ENCODE measurements around a stretch of chr20.

DNA sequence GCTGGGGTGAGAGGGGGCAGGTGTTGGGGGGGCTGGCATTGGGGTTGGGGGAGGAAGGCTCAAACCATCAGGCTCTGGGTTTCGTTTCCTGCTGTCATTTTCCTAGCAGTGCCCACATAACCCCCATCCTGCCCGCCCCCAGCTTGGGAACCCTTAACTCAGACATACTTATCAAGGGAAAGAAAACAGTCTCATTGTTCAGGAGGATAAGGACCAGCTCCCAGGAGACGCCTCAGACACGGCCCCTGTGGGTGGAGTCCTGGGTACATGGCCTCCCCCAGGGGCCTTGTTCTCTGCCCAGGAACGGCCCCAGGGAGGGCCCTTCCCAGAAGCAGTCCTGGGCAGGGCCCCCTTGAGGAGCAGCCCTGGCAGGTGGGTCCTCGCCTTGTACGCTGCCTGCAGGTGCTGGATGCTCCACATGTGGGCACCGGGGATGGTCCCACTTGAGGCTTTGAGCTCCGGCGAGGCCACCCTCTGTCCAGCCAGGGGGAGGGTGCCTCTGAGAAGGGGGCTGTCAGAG lies 4.5 kb upstream of the GATA5 start:
- RRBS: no CpG with 5 or more reads among the region's 10 CpGs

GRCh38 chr20:62553646-62554244 lies 78.0 kb upstream of the GATA5 start:
- RRBS: 51% methylated on average over 2 of the region's 14 CpGs

DNA sequence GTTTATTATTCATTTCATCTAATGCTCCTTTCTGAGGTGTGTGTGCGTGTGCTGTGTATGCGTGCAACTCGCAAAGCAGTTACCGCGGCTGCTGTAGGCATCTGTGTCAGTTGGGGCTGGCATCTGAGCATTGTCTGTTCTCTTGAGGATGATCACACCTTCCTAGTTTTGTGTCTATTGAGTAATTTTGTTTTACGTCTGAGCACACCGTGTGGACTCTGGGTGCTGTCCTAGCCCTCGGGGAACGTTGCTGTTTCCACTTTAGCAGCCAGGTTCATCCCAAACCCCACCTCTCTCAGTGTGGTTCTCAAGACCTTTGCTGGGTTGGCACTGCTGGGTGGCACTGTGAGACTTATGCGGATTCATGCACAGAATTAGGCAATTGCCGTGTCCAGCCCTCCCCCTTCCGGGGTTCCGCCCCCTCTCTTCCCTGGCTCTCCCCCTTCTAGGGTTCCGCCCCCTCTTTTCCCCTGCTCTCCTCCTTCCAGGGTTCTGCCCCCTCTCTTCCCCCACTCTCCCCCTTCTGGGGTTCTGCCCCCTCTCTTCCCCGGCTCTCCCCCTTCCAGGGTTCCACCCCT lies 39.9 kb upstream of the SLCO4A1 start:
- RRBS: 29% methylated on average over 1 of the region's 15 CpGs

DNA sequence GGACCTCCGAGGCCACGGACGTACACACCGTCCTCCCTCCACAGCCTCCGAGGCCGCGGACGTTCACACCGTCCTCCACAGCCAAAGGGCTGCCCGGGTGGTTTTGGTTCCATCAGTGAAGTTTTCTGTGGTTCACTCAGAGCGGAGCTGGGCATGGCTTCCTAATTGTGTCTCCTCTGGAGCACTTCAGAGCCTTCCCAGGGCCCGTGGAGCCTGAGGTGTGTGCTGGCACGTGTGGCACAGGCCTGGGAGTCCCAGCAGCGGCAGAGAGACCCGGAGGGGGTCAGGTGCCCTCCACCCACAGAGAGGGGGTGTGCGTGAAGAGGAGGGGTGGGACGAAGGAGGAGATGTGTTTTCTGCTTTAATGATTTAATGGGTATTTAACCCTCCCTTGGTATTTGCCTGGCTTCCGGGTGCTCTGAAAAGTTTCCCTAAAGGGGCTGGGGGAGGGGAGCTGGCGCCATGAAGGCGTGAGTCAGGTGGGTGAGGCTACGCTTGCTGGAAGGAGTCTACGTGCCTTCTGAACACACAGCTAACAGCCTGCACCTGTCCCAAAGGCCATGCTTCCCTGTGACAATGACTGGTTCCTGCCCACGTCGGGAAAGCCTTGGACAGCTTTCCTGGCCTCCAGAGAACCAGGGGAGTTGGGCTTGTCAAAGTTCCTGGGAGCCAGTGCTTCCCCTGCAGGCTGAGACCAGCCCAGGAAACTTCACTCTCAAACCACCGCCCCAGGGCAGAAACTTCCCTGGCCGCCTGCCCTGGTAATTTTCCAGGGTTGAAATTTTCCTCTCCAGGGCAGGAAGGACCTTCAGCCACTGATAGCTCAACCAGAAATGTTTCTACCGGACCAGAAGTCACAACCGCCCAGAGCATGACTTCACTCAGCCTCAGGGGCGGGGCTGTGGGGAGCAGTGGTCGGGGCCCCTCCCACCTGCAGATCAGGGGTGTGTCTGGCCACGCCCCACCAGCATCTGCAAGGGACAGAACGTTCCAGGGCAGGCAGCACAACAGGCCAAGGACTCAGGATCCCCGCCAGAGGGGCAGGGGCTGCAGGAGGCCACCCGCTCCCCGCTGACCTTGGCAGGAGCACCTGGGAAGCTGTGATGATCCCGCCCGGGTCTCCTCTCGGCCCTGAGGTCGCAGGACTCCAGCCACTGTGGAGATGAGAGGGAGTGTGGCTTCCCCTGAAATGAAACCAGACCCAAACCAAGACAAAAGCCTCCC lies 18.7 kb upstream of the SLCO4A1 start:
- RRBS: no CpG with 5 or more reads among the region's 39 CpGs

DNA sequence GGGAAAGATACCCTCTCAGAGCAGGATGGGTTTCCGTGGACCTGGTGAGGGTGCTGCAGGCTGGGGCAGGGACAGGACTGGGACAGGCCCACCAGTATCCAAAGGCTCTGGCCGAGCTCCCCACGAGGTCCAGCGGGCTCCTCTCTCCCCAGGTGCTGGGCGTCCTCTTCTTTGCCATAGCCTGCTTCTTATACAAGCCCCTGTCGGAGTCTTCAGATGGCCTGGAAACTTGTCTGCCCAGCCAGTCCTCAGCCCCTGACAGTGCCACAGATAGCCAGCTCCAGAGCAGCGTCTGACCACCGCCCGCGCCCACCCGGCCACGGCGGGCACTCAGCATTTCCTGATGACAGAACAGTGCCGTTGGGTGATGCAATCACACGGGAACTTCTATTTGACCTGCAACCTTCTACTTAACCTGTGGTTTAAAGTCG lies 29.3 kb downstream of the SLCO4A1 start:
- RRBS: no CpG with 5 or more reads among the region's 16 CpGs

DNA sequence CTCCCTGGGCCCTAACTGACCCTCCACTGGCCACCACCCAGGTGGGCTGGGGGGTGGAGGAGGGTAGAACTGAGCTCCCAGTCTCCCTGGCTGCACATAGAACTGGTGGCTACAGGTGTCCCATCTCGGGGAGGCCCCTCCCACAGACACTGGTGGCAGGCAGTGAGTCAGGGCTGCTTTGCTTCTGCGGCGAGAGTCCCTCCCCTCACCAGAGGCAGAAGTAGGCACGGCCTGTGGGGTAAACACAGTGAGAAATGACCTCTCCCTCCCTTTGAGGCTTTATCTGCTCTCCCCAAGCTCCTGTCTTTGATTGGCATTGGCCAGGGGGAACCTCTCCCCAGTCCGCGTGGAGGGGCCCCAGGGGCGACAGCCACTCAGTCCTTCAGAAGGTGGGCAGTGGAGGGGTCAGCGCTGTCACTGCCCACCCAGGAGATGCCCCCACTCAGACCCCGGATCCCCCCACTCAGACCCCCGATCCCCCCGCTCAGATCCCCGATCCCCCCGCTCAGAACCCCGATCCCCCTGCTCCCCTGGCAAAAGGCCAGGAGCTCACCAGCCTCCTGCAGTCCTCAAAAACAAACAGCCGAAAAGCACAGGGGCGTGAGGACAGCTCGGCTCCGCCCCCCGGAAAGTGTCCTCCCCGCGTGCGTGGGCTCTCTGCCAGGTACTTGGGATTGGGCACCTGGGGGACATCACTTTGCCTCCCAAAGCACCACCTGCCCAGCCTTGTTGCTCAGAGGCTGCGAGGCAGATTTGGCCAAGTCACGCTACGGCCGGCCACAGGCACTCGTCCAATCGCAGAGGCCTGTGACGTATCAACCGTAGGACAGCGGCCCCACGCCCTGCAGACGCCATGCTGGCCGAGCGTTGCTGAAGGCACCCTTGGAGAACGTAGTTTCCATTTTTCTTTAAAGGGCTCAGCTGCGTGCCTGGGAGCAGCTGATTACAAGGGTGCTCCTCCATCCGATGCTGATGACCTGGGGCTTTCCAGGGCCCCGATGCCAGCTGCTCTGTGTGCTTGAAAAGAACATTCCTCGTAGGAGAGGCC lies 2.8 kb downstream of the NTSR1 start:
- RRBS: no CpG with 5 or more reads among the region's 40 CpGs

- RRBS: no CpG with 5 or more reads among the region's 7 CpGs
Measured at GRCh38 chr20:62791415-62791768, 4.9 kb upstream of the MRGBP start.

GRCh38 chr20:62824909-62825451 lies 8.1 kb downstream of the COL9A3 start:
- RRBS: no CpG with 5 or more reads among the region's 25 CpGs

DNA sequence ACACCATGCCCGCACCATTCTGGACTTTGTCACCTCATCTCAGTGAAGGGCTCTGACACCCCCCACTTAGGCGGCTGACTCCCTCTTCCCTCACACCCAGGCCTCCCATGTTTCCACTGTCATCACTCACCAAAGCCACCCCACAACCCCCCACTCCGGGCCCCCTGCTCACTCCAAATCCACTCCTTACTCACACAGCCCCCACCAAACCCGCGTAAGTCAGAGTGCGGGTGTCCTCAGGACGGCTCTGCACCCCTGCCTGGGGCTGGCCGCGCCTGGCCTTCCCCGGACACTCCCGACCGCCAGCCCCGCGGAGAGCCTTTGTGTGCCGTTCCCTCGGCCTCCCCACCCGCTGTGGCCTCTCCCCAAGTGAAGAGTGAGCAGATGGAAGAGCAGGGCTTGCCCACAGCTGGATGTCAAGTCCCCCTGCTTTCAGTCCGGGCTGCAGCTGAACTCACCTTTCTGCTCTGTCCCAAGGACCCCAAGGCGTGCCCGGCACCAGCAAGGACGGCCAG lies 21.5 kb downstream of the TCFL5 start:
- RRBS: 47% methylated on average over 3 of the region's 21 CpGs

DNA sequence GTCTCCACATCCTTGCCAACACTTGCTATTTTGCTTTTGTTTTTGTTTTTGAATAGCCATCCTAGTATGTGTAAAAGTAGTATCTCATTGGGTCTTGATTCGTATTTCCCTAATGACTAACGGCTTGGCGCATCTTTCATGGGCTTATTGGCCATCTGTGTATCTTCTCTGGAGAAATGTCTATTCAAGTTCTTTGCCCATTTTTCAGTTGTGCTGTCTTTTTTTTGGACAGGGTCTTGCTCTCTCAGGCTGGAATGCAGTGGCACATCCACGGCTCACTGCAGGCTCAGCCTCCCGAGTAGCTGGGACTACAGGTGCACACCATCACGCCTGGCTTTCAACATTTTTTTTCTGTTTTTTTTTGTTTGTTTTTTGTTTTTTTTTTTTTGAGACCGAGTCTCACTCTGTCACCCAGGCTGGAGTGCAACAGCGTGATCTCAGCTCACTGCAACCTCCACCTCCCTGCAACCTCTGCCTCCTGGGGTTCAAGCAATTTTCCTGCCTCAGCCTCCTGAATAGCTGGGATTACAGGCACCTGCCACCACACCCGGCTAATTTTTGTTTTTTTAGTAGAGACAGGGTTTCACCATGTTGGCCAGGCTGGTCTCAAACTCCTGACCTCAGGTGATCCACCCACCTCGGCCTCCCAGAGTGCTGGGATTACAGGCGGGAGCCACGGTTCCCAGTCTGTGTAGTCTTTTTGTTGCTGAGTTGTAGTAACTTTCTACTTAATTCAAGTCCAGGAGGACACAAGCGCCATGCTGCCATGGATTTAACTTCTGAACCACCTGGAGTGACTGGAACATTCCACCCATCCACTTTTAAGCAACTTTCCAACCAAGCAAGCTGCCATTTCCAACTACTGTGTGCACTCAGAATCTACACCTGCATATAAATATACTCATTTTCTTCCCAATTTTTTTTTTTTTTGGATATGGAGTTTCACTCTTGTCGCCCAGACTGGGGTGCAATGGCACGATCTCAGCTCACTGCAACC lies 17.1 kb downstream of the TCFL5 start:
- RRBS: no CpG with 5 or more reads among the region's 15 CpGs

GRCh38 chr20:62901262-62901868 lies 24.9 kb downstream of the DIDO1 start:
- RRBS: no CpG with 5 or more reads among the region's 8 CpGs

DNA sequence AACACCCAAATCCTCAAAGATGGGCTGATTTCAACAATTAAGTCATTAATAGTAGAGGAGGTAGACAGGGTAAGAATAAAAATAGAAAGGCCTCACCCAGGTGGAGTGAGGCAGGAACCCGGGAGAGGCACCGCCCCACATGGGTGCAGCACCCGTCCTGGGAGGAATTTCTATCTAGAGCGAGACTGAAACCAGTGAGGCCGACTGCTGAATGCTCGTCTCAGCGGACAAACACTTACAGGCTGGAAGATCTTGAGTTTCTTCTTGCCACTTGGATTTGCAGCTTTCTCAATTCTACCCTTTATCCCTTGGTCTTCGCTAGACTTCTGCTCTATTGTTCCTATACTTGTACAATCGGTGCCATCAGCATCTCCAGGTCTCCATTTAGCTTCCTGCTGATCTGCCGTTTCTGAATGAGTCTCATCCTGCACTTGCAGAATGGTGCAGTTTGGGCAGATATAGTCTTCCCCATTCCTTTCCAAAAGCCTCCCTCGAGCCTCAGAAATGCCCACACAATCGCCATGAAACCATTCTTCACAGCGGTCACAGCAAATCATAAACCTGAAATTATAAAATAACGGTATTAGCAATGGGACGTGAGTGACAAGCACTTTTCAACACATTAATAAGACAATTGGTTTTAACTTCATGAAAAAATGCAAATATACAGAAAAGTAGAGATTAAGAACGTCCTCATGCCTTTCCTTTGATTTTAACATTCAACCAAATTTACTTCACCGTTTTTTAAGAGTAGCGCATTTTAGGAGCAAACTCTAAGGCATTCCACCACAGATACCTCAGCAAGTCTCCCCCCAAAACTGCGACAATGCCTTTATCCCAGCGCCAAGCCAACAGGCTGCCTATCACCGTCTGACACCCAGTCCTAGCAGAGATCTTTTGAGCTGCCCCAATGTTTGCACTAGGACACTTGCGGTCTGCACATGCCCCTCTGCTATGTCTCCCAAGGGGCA lies 16.6 kb downstream of the DIDO1 start:
- RRBS: no CpG with 5 or more reads among the region's 22 CpGs

DNA sequence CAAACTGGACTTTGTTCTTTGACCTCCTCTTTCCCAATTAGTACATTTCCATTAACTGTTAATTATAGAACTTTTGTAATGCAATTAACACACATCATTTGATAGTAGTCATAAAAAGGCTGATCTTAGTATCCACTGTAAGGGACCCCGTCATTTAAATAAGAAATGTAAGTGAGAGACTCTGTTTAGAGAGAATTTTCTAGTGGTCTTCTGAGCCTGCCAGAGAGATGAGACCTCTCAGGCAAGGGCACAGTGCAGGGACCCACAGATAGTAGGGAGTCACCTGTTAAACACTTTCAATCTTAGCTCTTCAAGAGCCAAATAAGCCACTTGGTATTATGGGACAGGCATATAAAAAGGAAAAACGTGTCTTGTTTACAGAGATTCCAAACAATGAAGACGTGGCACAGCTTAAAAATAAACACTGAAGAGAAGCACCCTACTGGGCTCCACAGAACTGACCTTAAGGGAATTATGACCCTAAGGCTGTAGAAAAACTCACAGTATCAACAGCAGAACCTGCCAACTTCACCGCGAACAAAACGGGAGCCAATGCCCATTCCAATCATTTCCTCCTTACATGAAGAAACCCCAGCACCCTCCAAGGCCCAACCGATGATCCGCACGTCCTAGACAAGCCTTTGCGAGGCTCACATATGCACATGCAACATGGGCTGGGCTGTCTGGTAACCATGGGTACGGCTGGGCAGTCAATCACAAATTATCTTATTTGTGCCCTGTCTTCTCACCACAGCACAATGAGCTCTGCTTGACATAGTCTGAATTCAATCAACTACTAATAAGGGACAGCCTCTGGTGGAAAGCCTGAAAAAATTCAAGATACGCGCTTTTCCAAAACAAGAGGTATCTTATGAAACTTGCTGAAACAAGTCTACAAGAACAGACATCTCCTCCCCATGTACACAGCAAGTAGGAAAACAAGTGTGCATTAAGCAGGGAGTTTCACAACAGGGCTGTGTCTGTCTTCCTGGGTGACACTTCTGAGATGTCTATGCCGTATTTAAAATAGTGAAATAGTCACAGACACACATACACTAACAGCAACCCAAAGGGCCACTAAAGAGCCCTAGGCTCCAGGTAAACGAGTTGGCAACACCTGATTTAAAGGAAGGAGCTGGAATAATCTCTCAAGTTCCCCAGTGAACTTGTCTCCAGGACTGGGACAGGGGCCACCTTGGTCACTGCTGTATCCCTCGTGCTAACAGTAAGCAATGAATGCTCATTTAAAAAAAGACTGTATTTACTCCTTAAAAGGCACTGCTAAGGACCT lies 1.8 kb downstream of the DIDO1 start:
- RRBS: no CpG with 5 or more reads among the region's 16 CpGs

- RRBS: 55% methylated on average over 3 of the region's 28 CpGs
Measured at GRCh38 chr20:63064227-63064911, 57.6 kb upstream of the BHLHE23 start.

- RRBS: under 1% methylated on average over 33 of the region's 120 CpGs
Measured at GRCh38 chr20:63176803-63177753, 38.9 kb downstream of the YTHDF1 start.

- RRBS: 62% methylated on average over 2 of the region's 21 CpGs
Measured at GRCh38 chr20:63321120-63321838, 28.3 kb downstream of the COL20A1 start.

GRCh38 chr20:63532230-63532911 lies 4.8 kb downstream of the PTK6 start:
- RRBS: 33% methylated on average over 3 of the region's 25 CpGs

DNA sequence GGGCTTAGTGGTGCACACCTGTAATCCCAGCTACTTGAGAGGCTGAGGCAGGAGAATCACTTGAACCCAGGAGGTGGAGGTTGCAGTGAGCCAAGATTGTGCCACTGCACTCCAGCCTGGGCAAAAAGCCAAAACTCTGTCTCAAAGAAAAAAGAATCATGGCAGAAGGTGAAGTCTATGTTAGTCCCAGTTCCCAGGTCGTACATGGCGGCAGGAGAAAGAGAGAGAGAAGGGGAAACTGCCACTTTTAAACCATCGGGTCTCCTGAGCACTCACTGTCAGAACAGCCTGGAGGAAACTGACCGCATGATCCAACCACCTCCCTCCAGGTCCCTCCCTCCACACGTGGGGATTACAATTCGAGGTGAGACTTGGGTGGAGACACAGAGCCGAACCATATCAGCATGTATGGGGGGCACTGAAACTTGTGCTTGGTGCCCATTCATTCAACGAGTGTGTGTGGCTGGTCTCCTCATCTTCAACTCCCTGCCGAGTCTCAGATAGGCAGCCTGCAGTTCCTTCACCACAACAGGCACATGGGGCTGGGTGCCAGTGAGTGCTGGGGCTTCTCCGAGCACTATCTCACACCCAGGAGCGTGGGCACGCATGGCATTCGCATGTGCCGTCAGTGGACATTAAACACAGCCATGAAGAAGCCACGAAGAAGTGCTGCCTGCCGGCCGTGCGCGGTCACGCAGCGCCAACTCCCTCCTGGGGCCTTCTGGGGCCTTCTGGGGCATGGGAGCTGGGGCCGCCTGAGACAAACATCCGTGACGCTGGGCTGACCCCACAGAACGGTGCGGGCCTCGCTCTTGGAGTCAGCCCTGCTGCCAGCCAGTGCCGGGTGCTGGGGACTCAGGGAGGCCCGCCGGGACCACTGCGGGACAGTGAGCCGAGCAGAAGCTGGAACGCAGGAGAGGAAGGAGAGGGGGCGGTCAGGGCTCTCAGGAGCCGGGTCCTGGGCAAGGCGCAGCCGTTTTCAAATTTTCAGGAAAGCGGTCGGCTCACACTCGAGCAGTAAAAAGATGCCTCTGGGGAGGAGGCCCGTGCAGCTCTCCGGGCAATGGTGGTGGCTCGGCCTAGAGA lies 775 bp upstream of the RTEL1 start:
- RRBS: 13% methylated on average over 5 of the region's 43 CpGs

GRCh38 chr20:63698792-63699784 lies 2.6 kb downstream of the TNFRSF6B start:
- RRBS: 17% methylated on average over 6 of the region's 26 CpGs

GRCh38 chr20:63736763-63737291 lies 363 bp downstream of the LIME1 start:
- RRBS: no CpG with 5 or more reads among the region's 10 CpGs